Measurements from ENCODE around the gene TRAPPC12.

DNA sequence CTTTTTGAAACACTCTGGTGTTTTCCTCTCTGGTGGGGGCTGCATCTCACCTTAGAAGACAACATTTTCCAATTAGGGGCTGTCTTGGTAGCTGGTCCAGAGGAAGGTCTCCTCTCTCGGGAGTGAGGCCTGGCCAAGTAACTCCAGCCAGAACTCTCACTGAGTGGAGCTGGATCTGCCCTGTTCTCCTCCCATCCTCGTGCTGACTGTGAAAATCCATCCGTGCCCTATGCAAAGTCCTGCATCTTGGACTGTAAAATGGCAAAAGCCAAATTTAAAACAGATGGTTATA is 26.3 kb downstream of the FAM110C start:
- RRBS, 2 experiments: no CpG with 5 or more reads among the region's 3 CpGs
CAGE:
- cytosol, long polyA minus RNA: no peak
- cytosol, long polyA plus RNA: no peak
- long polyA plus RNA: no peak
- nucleus, long polyA minus RNA: no peak
- nucleus, long polyA plus RNA: no peak

- RRBS, 2 experiments: no CpG with 5 or more reads among the region's 5 CpGs
CAGE:
- cytosol, long polyA minus RNA: no peak
- cytosol, long polyA plus RNA: no peak
- long polyA plus RNA: no peak
- nucleus, long polyA minus RNA: no peak
- nucleus, long polyA plus RNA: no peak
These were observed 1.8 kb downstream of the FAM110C start for GRCh38 chr2:44543-44815.

- RRBS, 2 experiments: 7% methylated on average over 20 of the region's 38 CpGs
CAGE:
- cytosol, long polyA minus RNA: no peak
- cytosol, long polyA plus RNA: no peak
- long polyA plus RNA: no peak
- nucleus, long polyA minus RNA: no peak
- nucleus, long polyA plus RNA: no peak
These were observed 227 bp downstream of the FAM110C start for GRCh38 chr2:46165-46390.

DNA sequence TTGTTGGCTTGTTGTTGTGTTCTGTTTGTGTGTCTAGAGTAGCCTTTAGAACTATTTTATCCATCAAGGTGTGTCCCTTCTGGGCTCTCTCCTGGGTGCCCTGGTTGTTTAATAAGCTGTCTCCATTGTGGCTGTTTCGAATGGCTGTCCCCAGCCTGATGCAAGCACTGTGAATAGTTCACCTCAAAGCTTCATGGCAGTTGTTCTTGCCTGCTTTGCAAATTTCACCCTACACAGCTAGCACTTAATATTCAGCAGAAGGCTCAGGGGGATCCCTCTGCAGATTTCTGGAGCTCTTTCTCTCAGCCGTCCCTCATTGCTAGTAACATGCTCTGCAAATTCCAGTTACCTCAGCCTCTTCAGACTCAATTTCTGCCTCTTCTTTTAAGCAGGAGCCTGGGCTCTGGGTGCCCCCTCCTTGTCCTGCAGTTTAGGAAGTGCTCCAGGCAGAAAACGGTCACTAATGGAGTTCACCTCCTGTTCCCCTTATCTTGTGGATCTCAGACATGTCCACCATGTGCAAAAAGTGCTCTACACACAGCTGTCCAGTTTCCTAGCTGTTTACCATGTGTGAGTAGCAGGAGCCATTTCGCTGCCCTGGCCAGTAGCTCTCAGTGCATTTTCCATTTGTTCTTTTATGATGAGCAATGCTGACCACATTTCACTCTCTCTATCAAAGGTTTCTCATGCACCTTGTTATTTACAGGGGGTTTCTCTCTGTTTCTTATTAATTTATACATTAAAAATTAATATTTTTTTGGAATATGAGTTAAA is 5.0 kb downstream of the SH3YL1 start:
- RRBS, 2 experiments: no CpG with 5 or more reads among the region's 4 CpGs
CAGE:
- cytosol, long polyA minus RNA: no peak
- cytosol, long polyA plus RNA: no peak
- long polyA plus RNA: no peak
- nucleus, long polyA minus RNA: no peak
- nucleus, long polyA plus RNA: no peak

- RRBS, 2 experiments: no CpG with 5 or more reads among the region's 8 CpGs
CAGE:
- cytosol, long polyA minus RNA: start-site peak on the minus strand at chr2:260628-260744, 13 reads
- cytosol, long polyA plus RNA: no peak
- long polyA plus RNA: no peak
- nucleus, long polyA minus RNA: no peak
- nucleus, long polyA plus RNA: start-site peak on the minus strand at chr2:260743-260798, 78 and 87 reads in 2 replicates
These were observed 3.3 kb downstream of the SH3YL1 start for GRCh38 chr2:260290-261172.

DNA sequence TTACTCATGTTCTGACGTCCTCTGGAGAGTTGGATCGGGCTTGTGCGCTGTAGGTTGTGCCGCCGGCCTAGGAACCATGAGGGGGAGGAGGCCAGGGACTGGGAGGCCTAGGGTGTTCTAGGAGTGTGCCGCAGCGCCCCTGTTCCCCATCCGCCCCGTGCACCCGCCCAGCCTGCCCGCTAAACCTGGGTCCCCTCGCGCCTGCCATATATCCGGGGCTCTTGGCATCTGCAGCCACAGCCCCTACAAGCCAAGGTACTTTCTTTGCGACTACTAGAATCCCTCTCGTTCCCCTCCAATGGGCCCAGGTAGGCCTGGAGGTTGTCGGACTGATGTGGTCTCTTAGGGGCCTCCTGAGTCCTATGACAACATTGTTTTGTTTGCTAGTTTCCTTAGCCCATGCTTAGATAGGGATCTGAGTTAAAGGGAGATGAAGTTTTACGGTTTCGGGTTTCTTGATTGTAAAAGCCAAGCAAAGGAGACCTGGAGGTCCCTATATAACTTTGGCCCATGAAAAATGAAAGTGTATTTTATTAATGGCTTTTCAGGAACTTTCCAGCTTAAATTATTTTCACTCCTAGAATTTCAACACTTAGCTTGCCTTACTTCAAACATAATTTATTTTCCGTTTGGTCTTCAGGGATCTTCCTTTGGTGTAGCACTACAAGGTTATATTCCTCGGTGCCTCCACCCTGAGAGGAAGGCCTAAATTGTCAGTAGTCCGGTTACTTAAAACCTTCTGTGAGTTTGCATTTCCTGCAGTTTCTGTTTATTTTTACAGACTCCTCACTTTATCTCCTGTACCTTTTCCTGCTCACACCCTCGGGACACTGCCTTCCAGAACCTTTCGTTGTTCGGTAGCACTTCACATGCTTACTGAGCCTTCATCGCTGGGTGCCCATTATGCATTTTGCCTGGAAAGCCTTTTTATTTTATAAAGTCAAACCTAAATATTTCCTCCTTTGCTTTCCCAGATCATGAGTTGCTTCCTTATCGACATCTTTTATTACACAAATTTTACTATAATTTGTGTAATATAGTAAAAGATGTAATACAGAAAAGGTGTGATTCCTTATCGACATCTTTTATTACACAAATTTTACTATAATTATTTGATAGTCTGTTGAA is 641 bp downstream of the ACP1 start:
- RRBS, 2 experiments: no CpG with 5 or more reads among the region's 28 CpGs
CAGE:
- cytosol, long polyA minus RNA: no peak
- cytosol, long polyA plus RNA: no peak
- long polyA plus RNA: no peak
- nucleus, long polyA minus RNA: no peak
- nucleus, long polyA plus RNA: no peak

GRCh38 chr2:503582-504015 is 173.6 kb downstream of the TMEM18 start:
- RRBS, 2 experiments: no CpG with 5 or more reads among the region's 23 CpGs
CAGE:
- cytosol, long polyA minus RNA: no peak
- cytosol, long polyA plus RNA: no peak
- long polyA plus RNA: no peak
- nucleus, long polyA minus RNA: no peak
- nucleus, long polyA plus RNA: no peak

DNA sequence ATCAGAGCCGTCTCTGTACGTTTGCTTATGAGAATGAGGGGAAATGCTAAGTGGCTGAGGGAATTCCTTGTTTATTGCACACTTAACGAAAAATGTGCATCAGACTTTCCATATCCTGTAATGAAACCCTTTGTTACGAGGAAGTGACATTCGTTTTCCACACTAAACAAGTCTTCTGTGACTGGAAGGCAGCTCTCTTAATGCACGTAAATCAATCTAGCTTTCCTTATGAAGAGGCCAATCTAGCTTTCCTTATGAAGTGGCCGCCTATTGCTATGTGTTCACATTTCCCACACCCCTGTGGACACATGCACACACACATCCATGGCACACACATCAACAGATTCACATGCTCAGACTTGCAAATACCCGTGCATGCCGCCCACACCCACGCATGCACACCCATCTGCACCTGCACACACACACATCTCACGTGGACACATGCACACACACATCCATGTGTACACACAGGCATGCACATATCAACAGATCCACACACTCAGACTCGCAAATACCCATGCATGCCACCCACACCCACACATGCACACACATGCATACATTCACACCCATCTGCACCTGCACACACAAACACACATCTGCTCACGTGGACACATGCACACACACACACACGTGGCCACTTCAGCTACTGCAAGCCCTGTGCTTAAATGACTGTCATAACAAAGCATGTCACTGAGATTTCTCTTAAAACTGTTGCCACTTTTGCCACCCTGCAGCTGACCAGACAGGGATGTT is 186.4 kb downstream of the SNTG2 start:
- RRBS, 2 experiments: no CpG with 5 or more reads among the region's 14 CpGs
CAGE:
- cytosol, long polyA minus RNA: no peak
- cytosol, long polyA plus RNA: no peak
- long polyA plus RNA: no peak
- nucleus, long polyA minus RNA: no peak
- nucleus, long polyA plus RNA: no peak

- RRBS, 2 experiments: no CpG with 5 or more reads among the region's 12 CpGs
CAGE:
- cytosol, long polyA minus RNA: no peak
- cytosol, long polyA plus RNA: no peak
- long polyA plus RNA: no peak
- nucleus, long polyA minus RNA: no peak
- nucleus, long polyA plus RNA: no peak
These were observed 203.1 kb downstream of the SNTG2 start for GRCh38 chr2:1153688-1154303.

DNA sequence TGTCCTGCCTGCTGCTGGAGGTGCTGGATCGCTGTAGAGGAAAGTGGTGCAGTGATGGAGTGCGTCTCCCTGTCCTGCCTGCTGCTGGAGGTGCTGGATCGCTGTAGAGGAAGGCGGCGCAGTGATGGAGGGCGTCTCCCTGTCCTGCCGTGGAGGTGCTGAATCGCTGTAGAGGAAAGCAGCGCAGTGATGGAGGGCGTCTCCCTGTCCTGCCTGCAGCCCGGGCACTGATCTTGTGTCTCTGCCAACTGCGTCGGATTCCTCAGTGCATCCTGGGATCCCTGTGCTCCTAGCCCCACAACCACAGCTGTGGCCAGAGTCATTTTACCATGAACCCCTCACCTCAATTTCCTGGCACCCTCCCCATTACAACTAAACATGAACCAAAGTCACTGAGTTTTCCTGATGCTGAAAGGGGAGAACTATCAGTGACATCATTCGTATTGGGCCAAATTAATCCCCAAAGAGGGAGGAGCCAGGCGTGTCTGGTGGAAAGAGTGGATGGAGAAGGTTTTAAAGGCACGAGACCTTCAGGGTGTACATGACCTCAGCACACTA is 190.0 kb upstream of the TPO start:
- RRBS, 2 experiments: no CpG with 5 or more reads among the region's 16 CpGs
CAGE:
- cytosol, long polyA minus RNA: no peak
- cytosol, long polyA plus RNA: no peak
- long polyA plus RNA: no peak
- nucleus, long polyA minus RNA: no peak
- nucleus, long polyA plus RNA: no peak

DNA sequence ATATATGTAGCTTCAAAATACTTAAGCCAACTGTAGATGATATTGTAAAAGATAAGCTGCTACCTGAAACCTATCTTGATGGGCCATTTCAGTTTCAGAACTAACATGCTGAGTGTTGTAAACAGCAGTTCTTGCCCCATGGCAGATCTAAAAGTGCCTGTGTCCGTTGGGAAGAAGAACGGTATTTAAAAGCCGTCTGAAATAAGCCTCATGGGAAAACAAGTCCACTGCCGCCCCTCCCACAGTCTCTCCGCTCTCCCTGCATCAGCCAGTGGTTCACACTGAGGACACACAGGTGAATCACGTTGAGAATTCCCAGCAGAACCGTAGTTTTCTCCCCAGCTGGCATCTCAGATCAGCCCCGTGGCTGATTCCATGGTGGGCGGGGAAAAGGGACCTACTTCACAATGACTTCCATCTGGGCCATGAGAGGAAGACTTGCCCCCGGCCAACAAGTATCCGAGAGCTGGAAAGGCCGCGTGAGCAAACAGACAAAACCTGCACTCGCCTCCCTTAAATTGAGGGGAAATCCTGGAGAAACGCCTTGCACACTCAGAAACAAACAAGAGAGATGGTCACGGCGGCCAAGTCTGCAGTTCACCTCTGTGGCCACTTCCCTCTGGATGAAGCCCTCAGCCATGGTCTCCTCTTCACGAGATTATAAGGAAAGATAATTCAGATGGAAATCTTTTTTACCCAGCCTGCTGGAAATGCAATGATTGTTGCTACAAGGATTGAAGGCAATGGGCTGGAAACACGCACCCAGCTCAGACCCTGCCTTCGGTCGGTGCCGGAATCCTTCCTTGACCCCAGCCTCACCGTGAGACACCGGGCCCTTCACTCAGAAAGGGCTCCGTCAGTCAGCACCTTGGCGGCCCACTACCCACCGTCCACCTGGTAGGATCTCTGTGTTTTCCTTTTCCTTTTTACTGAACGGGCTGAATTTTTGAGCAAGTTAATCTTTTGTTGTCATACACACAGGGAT is 39.5 kb upstream of the TPO start:
- RRBS, 2 experiments: no CpG with 5 or more reads among the region's 28 CpGs
CAGE:
- cytosol, long polyA minus RNA: no peak
- cytosol, long polyA plus RNA: no peak
- long polyA plus RNA: no peak
- nucleus, long polyA minus RNA: no peak
- nucleus, long polyA plus RNA: no peak

GRCh38 chr2:1415115-1415895 is 2.0 kb downstream of the TPO start:
- RRBS, 2 experiments: no CpG with 5 or more reads among the region's 20 CpGs
CAGE:
- cytosol, long polyA minus RNA: no peak
- cytosol, long polyA plus RNA: no peak
- long polyA plus RNA: no peak
- nucleus, long polyA minus RNA: no peak
- nucleus, long polyA plus RNA: no peak

DNA sequence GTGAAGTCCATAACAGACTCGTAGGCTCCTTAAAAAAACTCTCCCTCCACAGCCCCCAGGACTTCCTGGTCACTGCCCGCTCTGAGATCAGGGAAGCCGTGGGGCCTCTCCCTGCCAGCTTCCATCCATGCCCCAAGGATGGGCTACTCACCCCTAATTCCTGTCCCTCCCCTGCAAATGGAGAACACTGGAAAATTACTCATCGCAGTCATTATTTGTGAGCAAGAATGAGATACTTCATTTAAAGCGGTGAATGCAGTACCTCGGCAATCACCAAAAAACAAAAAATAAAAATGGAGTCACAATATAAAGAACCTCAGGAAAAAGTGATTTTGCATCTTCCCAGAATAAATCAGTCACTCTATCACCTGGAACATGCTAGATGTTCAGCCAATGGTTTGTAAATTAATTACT is 2.6 kb downstream of the TPO start:
- RRBS, 2 experiments: no CpG with 5 or more reads among the region's 6 CpGs
CAGE:
- cytosol, long polyA minus RNA: no peak
- cytosol, long polyA plus RNA: no peak
- long polyA plus RNA: no peak
- nucleus, long polyA minus RNA: no peak
- nucleus, long polyA plus RNA: no peak

GRCh38 chr2:1625213-1626177 is 118.8 kb downstream of the PXDN start:
- RRBS, 2 experiments: 15 to 21% methylated on average over 6 of the region's 29 CpGs
CAGE:
- cytosol, long polyA minus RNA: no peak
- cytosol, long polyA plus RNA: no peak
- long polyA plus RNA: no peak
- nucleus, long polyA minus RNA: no peak
- nucleus, long polyA plus RNA: no peak

GRCh38 chr2:1686325-1687353 is 57.7 kb downstream of the PXDN start:
- RRBS, 2 experiments: no CpG with 5 or more reads among the region's 28 CpGs
CAGE:
- cytosol, long polyA minus RNA: no peak
- cytosol, long polyA plus RNA: no peak
- long polyA plus RNA: no peak
- nucleus, long polyA minus RNA: no peak
- nucleus, long polyA plus RNA: no peak

GRCh38 chr2:1730420-1730729 is 13.9 kb downstream of the PXDN start:
- RRBS, 2 experiments: no CpG with 5 or more reads among the region's 5 CpGs
CAGE:
- cytosol, long polyA minus RNA: no peak
- cytosol, long polyA plus RNA: no peak
- long polyA plus RNA: no peak
- nucleus, long polyA minus RNA: no peak
- nucleus, long polyA plus RNA: no peak

DNA sequence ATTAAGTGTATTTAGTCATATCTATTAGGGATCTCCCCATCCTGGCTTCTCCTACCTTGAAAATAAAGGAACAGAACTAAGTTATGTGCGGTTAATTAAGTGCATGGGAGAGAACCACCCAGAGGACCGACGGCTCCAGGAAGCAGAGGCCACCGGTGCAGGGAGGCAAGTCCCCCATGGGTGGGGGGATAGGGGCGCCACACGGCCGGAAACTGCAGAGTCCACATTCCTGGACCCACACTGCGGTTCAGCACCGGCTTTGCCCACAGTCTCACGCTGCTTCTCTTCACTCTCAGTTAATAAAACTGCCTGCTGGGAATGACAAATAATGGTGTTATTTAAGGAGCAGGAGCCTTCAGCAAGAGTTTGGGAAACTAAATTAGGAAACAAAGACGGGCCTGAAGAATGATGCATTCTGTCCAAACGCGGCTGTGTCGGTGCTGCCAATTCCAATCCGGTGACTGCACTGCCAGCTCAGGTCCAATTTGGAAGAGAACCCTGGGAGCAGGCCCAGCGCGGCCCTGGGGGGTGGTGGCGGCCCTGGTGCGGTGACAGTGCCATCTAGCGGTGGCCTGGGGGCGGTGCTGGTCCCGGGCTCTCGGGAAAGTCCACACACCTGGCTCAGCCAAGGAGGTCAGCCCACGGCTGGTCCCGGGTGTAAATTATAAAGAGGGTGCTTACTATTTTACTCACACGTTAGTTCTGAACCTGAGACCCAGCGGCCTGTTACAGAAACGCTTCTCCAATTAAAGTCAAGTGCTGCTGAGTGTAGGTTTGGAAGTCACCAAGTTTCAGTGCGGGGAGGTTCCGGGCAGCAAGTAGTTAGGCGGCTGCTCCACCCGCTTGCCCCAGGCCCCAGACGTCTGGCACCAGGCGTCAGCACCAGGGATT is 73.1 kb upstream of the PXDN start:
- RRBS, 2 experiments: 14 to 17% methylated on average over 10 of the region's 34 CpGs
CAGE:
- cytosol, long polyA minus RNA: no peak
- cytosol, long polyA plus RNA: no peak
- long polyA plus RNA: no peak
- nucleus, long polyA minus RNA: no peak
- nucleus, long polyA plus RNA: no peak

DNA sequence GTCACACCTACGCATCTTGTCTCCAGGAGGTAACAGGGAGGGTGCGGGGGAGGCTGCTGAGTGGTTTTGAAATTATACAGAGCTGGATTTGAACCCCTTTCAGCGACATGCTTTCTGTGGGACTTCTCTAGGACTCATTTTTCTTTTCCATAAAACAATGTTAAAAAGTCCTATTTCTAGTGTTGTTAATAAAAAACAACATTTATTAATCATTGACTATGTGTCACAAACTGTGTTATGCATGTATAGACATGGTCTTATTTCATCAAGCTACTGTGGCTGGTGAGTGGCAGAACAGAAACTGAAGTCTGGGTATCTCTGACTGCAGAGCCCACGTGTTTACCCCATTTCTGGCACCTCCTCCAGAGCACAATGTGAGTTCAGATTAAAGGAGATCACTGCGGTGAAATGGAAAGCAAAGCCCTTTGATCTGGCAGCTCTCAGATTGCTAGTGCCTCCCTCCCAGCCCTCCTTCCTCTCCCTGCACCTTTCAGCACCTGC is 315.4 kb upstream of the MYT1L start:
- RRBS, 2 experiments: no CpG with 5 or more reads among the region's 5 CpGs
CAGE:
- cytosol, long polyA minus RNA: no peak
- cytosol, long polyA plus RNA: no peak
- long polyA plus RNA: no peak
- nucleus, long polyA minus RNA: no peak
- nucleus, long polyA plus RNA: no peak

DNA sequence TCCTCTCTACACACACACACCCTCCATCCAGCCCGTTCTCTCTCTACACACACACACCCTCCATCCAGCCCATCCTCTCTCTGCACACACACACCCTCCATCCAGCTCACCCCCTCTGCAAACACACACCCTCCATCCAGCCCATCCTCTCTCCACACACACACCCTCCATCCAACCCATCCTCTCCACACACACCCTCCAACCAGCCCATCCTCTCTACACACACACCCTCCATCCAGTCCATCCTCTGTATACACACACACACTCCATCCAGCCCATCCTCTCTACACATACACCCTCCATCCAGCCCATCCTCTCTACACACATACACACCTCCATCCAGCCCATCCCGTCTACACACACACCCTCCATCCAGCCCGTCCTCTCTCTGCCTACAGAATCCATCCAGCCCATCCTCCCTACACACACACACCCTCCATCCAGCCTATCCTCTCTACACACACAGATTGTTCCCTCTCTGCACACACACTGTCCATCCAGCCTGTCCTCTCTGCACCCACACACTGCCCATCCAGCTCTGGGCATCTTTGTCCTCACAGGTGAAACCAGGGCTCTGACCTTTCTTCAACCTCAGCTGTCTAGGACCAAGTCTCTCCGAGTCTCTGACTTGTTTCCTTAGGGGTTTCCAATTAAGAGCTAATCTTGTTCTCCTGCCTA is 81.2 kb downstream of the EIPR1 start:
- RRBS, 2 experiments: no CpG with 5 or more reads among the region's 4 CpGs
CAGE:
- cytosol, long polyA minus RNA: no peak
- cytosol, long polyA plus RNA: no peak
- long polyA plus RNA: no peak
- nucleus, long polyA minus RNA: start-site peak on the minus strand centred at position 78 of the sequence, 110 bp wide, 7 reads; start-site peak on the minus strand centred at position 223 of the sequence, 61 bp wide, 6 reads
- nucleus, long polyA plus RNA: start-site peak on the minus strand centred at position 319 of the sequence, 592 bp wide, 33 and 14 reads in 2 replicates

DNA sequence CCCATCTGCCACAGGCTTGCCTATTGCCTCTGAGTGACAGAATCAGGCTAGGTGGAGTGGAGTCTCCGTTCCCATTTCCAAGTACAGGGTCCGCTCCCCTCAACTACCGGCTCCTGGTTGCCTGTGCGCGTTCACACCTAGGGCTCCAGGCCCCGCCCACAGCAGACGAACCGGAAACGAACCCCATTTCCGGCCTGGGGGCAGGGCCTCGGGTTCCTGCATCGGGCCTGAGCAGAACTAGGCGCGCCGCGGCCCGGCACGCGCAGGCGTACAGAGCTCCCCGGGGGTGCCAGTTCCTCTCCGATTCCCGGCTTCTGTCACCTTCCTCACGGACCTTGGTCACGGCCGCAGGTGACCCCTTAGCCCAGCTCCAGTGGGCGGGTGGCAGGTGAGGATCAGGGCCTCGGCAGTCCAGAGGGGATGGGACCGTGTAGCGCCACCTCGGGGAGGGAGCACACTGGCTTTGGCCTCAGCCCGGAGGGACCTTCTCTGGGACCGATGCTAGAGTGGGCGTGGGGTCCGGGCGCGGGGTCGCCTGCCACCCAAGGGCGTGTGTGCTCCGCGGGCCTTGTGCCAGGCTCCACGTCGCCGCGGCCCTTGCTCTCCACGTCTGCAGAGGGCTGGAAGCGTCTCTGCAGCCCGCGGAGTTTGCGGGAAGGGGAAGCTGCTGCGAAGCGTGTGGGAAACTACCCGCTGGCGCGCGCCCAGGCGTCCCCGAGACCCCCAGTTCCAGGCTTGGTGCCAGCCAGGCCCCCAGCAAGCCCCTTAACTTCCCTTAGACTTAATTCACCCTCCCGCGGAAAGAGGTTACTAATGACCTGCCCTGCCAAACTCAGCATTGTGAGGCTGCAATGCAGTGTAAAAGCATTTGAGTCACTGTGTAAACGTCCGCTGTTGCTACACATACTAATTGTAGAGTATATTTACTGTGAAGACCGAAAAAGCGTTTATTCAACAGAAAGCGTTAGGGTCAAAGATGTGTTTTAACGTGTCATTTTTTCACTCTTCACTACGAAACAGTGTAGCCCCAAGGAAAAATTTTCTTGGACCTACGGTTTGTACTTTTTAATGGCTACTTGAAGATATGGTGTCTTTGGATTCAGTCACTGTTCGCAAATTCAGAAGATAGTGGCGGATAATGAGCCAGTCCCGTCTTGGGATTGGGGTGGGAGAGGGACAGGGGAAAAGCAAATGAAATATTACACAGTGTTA is at the start of gene TRAPPC12:
TRAPPC12 (plus strand) TSS at position 206 of the 1,212 bp plus-strand sequence.
- RRBS, 2 experiments: 1 to 2% methylated on average over 16 of the region's 71 CpGs
CAGE:
- cytosol, long polyA minus RNA: no peak
- cytosol, long polyA plus RNA: no peak
- long polyA plus RNA: no peak
- nucleus, long polyA minus RNA: no peak
- nucleus, long polyA plus RNA: no peak